ENCODE data around the genes TBCC, GNMT, PPP2R5D, PTK7 and SLC22A7.

DNA sequence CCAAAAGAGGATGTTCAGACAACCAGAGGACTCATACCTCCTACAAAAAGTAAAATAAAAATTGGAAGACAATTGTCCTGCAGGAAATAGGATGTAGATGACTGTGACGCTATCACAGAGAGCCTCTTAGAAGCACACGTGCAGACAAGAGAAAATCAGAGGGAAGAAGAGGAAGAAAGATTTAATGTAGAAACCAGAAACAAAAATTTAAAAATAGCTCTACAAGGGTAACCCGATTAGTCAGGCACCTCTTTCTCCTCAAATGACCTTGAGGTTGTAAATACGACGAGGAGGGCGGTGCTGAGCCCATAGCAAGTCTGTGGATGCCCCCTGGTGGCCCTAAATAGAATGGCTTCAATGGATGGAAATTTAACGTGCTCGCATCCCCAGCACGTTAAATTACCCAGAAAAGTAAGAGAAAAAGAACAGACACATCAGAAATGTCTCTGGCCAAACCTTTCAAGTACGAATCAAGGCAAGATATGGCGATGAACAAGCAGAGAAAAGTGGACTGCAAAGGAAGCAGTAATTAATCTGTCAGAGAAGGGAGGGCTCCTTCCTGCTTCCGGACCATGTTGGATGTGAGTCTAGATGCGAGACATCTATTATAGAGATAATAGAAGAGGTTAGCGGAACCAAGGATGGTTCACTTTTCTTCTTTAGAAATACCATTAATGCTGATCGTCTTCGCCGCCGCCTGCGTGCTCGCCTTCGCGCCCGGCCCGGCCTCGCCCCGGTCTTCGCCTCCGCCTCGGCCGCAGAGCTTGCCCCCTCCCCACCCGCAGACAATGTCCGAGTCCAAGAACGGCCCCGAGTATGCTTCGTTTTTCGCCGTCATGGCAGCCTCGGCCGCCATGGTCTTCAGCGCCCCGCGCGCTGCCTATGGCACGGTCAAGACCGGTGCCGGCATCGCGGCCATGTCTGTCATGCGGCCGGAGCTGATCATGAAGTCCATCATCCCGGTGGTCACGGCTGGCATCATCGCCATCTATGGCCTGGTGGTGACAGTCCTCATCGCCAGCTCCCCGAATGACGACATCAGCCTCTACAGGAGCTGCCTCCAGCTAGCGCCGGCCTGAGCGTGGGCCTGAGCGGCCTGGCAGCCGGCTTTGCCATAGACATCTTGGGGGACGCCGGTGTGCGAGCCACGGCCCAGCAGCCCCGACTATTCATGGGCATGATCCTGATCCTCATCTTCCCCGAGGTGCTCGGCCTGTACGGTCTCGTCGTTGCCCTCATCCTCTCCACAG is 4.5 kb upstream of the PRPH2 start:
- PRO-cap, result no peak

- PRO-cap, result no peak
These were observed 877 bp downstream of the TBCC start for GRCh38 chr6:42744865-42745586.

- PRO-cap, result unidirectional peak, plus-strand start at chr6:42745784; bidirectional peak, plus-strand start at chr6:42746355, minus-strand start at chr6:42746102
These were observed at the start of gene TBCC for GRCh38 chr6:42745587-42746207. TSS of gene TBCC (minus strand) at chr6:42746103.

GRCh38 chr6:42782539-42783279 is 857 bp downstream of the BICRAL start:
- PRO-cap, result bidirectional peak, plus-strand start at chr6:42783043, minus-strand start at chr6:42782837; bidirectional peak, plus-strand start at chr6:42783211, minus-strand start at chr6:42783186

GRCh38 chr6:42939139-42940307 is 10.2 kb downstream of the CNPY3 start:
- PRO-cap, result no peak

DNA sequence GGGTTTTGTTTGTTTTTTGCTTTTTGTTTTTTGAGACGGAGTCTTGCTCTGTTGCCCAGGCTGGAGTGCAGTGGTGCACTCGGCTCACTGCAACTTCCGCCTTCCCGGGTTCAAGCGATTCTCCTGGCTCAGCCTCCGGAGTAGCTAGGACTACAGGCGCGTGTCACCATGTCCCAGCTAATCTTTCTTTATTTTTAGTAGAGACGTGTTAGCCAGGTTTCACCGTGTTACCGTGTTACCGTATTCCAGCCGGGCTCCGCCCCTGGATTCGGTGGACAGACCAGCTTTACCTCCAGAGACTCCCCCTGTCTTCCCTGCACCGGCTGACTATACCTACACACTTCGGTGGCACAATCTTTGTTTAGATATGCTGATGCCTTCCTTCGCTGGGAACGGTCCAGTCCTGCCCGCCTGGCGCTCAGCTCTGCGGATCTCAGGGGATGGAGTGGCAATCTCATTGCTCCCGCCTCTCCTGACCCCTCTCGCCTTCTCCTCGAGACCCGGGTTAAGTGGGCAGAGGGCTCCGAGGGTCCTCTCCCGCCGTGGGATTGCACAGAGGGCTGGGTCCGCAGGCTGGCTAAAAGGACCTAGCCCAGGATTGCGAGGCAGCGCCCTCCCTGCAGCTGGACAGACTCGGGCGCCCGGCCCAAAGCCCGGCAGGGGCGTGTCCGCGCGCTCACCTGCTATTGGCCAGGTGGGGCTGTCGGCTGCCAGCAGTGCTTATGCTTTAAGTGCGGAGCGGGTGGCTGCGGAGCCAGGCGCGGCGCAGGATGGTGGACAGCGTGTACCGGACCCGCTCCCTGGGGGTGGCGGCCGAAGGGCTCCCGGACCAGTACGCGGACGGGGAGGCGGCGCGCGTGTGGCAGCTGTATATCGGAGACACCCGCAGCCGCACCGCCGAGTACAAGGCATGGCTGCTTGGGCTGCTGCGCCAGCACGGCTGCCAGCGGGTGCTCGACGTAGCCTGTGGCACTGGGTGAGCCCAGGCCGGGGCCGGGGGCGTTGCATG is at the start of gene GNMT:
GNMT (plus strand) TSS at position 757 of the 1,009 bp plus-strand sequence.
- PRO-cap, result unidirectional peak, plus-strand start at position 757 of the sequence

DNA sequence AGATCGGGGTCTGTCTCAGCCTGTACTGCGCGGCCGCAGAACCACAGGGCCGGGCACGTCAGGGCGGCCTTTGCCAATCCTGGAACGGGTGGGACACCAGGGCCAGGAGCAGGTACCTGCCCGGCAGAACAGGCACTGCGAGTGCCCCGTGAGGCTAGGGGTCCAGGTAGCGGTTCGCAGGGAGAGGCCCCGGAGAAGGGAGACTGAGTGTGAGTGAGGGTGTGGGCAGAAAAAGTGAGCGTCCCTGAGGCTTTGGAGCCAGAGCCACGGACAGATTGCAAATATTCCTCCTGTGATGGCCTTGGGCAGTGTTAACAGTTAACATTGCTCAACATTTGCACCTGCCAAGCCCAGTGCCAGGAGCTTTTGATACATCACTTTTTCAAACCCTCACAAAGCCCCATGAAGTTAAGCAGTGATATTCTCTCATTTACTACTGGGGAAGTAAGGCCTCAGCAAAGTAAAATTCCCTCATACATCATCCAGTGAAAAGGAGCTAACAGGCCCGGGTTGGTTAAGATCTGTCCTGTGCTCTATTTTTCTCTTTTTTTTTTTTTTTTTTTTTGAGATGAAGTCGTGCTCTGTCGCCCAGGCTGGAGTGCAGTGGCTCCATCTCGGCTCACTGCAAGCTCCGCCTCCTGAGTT is 575 bp downstream of the GNMT start:
- PRO-cap, result no peak

DNA sequence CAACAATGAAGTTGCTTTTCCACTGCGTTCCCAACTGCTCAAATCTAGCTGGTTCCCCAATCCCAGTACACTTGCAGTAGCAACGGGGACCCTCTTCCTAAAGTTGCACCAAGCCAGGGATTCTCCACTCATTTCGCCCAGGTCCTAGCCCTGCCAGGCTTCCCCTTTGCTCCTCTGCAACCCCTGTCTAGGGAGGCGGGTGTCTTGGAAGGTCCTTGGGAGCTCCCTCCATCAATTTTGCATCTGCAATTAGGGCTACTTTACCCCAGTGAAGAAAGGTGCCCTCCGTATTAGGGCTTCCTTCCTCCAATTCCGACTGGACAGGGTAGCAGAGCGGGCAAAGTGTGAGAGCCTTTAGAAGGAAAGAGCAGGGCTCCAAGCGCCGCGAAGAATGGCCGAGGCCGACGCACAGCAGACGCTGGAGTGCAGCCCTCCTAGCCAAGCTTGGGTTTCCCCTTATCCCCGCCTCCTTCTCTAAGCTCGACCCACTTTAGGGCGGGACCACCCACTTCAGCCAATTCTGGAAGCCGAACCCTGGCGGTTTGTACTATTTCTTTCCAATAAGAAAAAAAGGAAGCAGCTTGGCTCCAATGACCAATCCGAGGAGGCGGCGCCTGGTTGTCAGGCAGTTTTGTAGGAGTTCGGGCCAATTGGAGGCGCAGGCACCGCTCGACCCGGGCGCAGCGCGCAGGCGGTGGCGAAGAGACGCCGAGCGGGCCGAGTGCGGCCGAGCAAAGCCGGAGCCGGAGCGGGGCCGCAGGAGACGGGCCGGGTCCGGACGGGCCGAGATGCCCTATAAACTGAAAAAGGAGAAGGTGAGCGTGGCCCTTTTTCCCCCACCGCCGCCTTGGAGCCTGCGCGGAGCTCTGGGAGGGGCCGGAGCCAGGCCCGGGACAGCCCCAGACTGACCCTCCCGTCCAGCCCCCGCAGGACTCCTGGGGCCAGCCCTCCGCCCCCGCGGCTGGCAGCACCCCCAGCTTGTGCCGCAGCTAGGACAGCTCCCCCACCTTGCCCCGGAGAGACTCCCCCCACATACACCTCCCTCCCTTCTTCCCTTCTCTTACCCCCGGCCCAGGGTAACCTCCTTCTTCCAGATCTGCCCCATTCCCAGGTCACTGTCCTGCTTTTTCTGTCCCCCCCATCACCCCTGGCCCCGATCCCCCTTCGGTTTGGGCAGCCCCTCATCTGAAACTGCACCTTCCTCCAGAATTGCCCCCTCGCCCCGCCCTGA is at the start of gene PPP2R5D:
PPP2R5D (plus strand) TSS at position 681 of the 1,231 bp plus-strand sequence.
- PRO-cap, result bidirectional peak, plus-strand start at position 700 of the sequence, minus-strand start at position 393 of the sequence

DNA sequence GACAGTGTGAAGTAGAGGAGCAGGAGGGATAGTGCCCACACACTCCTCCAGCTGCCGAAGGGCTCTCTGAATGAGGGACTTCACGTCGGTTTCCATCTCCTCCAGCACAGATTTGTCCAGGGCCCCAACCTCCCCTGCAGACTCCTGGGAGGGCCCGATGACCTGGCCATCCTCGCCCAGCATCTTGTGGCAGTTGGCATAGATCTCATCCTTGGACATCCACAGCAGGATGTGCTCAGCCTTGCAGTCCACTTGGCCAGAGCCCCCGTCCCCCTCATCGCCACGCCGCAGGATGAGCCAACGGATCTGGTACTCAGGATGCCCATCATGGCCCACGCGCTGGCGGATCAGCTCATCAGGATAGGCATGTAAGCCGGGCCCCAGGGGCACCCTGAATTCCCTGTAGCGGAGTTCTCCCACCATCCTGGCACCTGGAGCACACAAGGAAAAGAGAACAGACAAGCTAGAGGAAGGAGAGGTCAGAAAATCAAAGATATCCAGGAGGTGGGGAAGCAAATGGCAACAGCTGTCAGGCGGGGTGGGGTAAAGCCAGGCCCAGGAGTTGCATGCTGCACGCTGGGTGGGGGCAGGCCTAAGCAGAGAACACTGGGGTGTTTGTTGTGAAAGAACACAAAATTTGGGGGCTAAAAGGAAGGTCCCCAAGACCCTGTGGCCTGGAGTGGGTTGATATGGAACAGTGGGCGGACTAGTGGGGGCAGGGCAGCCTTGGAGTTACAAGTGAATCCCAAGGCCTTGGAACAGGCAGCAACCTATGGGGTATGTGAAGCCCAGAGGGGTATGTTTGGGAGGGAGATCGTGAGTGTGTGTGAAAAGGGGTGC is 1.1 kb downstream of the CUL7 start:
- PRO-cap, result no peak

DNA sequence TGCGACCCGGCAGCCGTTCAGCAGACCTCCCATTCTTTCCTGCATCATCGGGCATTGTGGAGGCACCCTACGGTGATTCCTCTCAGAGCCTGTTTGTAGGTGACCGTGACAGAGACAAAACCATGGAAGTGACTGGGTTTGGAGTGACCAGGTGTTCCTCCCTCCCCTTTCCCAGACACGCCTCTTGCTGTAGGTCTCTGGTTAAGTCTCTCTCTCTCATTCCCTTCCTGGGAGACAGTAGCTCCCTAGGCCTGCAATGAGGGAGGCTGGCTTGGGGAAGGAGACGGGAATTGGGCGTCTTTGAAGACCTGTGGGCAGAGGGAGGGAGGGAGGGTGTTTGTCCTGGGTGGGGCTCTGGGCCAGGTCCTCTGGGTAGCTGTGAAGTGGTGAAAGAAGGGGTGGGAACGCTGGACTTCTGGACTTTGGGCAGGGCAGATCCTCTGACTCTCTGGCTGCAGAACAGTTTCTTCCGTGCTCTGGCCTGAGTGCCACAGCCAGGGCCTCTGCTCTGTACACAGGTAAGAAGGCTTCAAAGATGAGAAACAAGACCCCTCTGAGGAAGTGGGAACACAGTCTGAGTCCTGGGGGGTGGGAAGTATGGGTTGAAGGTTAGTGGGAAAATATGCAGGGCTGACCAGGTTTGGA is 779 bp downstream of the KLC4 start:
- PRO-cap, result no peak

GRCh38 chr6:43062527-43063118 is 3.2 kb downstream of the KLC4 start:
- PRO-cap, result no peak

GRCh38 chr6:43075781-43076956 is at the start of gene PTK7:
TSS of gene PTK7 (plus strand) at chr6:43076314.
- PRO-cap, result bidirectional peak, plus-strand start at chr6:43076284, minus-strand start at chr6:43076151

DNA sequence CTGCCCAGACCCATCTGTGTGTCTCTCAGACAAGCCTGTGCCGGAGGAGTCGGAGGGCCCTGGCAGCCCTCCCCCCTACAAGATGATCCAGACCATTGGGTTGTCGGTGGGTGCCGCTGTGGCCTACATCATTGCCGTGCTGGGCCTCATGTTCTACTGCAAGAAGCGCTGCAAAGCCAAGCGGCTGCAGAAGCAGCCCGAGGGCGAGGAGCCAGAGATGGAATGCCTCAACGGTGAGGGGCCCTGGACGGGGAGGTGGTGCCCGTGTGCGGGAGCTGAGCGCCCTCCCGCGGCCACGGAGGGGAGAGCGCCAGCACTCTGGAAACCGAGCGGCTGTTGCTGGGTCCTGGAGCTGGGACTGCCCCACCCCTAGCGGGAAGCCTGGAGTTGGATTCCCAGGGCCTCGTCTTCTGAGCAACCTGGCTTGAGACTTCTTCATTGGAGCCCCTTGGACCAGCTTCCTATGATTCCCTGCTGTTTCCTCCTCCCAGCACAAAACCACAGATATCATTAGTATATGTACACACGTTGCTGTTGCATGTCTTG is 27.6 kb upstream of the SRF start:
- PRO-cap, result no peak

GRCh38 chr6:43205830-43206199 is 23.5 kb downstream of the DNPH1 start:
- PRO-cap, result no peak

DNA sequence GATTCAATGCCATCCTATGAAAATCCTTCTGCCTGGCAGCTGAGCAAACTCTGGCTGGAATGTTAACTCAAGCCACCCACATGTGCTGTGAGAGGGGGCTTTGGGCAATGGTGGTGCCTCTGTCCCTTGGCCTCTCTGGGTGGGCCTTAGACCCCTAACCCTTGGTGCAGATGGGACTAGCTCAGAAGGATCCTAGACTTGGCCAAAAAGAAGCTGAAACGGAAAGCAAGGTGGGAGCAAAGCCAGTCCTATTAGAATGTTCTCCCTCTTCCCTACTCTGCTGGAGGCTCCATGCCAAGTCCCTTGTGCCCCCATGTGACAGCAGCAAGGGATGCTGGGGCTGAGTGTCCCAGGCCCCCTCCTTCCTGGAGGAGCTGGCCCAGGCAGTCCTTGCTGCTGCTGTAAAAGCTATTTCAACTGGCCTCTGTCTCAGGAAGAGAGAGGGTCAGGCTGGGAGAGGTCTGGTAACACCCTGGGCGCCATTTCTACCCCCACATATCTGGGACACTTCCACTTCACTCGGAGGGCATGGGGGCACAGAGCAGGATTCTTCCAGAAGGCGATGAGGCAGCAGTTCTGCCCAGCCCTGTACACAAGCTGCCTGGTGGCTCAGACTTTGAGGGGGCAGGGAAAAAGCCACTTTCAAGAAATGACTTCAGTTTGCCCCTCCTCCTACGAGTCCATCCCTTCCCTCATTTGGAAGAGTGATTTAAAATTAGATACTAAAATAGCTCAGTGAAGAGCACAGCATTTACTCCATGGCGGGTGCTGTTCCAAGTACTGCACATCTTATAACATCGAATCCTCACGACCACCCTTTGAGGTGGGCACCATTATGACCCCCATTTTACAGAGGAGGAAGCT is 25.1 kb downstream of the TTBK1 start:
- PRO-cap, result no peak

GRCh38 chr6:43273952-43274475 is 24.0 kb upstream of the SLC22A7 start:
- PRO-cap, result no peak

DNA sequence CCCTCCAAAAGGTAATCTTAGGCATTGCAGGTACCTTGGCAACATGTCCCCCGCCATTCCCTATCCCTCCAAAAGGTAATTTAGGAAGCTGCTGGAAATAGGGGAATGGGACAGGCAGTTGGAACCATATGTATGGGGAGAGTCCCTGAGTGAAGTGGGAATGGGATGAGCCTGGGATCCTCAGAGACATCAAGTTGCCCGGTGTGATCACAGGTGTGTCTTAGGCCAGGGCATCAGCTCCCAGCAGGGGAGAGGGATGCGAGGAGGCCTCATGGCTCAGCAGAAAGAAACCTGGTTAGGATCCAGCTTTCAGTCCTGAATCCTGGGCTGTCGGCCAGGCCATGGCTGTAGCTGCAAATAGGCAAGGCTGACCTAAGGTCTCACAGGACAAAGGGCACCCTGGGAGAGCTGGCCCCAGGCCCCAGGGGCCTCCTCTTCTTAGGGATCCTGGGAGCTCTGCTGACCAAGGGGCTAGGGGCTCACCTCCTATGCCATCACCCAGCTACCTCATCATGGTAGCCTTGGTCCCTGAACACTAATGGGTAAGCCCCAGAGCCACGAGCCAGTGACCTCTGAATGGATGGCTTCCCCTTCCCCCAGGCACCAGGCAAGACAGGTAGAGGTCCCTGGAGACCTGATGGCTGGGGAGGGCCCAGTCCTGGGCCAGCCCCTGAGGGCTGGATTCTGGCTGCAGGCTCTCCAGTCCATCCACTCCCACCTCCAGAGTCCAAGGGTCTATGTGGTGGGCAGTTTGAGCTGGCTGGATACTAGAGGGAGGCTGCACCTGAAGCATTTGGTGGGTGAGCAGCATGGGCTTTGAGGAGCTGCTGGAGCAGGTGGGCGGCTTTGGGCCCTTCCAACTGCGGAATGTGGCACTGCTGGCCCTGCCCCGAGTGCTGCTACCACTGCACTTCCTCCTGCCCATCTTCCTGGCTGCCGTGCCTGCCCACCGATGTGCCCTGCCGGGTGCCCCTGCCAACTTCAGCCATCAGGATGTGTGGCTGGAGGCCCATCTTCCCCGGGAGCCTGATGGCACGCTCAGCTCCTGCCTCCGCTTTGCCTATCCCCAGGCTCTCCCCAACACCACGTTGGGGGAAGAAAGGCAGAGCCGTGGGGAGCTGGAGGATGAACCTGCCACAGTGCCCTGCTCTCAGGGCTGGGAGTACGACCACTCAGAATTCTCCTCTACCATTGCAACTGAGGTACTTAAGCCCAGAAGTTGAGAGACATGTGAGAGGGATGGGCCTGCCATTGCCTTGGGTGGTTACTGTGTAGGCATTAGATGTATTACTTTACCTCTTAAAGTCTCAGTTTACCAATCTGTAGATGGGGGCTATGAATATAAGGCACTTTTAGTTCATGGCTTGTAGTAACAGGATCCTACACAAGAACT is at the start of gene SLC22A7:
SLC22A7 (plus strand) TSS at position 711 of the 1,393 bp plus-strand sequence.
- PRO-cap, result no peak

DNA sequence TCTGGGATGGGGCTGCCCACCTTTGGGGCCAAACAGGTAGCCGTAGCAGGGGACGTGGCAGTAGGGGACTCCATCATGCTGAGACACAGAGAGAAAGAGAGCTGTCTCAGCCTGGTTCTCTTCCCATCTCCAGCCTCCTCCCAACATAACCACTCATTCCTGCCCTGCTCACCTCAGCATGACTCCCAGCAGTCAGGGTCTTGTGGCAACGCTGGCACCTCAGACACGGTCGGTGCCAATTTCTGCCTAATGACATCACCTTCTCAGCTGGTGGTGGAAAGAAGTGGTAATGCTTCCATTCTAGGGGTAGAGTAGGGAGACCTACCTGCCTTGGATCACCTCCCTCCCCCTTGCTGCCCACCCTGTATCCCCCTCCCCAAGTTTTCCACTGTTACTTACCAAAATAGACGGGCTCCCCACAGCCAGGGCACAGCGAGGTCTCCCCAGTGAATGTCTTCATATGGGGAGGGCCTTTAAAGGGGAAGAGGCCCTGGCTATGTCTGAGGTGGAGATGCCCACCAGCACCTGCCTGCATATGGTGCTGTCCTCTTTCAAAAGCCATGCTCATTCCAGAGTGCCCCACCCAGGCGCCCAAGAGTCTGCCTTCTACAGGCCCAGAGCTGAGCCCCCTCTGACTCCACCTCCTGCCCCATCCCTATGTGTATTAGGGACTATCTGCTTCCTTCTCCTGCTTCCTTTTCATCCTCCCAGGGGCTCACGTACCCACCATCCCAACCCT is 2.4 kb downstream of the CRIP3 start:
- PRO-cap, result no peak

GRCh38 chr6:43354487-43354941 is 14.9 kb downstream of the ZNF318 start:
- PRO-cap, result no peak

DNA sequence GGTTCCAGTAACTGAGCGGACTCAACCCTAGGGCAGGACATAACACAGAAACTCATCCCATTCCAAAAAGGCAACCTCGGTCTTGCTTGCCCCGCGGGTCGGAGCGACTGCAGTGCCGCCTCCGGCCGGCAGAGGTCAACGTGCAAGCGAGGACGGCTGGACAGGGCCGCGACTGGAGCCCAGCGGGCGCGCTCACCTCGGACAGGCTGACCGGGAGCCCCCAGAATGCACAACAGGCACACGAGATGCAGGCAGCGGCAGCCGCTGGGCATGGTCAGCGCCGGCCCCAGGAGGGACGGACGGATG is 841 bp downstream of the DLK2 start:
- PRO-cap, result no peak

Measured in mesothelial cell of epicardium (in vitro differentiated cells).